Glomerular endothelial cell (primary cell): ENCODE measurements around the genes WIPF3 and MTURN.

DNA sequence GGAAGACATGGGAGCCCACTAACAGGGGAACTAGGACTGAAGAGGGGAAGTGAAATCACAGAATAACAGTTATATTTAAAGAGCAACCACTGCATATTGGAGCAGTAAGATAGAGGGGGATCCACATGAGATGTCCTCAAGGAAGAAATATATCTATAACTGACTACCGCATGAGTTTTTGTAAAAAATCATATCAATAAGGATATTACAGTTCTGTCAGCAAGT, 10.4 kb downstream of the CPVL start:
- RAMPAGE, long total RNA, result no peak

GRCh38 chr7:29189640-29190320, 4.8 kb upstream of the CHN2 start:
- RAMPAGE, long total RNA, result no peak

GRCh38 chr7:29193187-29193478, 1.4 kb upstream of the CHN2 start:
- RAMPAGE, long total RNA, result no peak

DNA sequence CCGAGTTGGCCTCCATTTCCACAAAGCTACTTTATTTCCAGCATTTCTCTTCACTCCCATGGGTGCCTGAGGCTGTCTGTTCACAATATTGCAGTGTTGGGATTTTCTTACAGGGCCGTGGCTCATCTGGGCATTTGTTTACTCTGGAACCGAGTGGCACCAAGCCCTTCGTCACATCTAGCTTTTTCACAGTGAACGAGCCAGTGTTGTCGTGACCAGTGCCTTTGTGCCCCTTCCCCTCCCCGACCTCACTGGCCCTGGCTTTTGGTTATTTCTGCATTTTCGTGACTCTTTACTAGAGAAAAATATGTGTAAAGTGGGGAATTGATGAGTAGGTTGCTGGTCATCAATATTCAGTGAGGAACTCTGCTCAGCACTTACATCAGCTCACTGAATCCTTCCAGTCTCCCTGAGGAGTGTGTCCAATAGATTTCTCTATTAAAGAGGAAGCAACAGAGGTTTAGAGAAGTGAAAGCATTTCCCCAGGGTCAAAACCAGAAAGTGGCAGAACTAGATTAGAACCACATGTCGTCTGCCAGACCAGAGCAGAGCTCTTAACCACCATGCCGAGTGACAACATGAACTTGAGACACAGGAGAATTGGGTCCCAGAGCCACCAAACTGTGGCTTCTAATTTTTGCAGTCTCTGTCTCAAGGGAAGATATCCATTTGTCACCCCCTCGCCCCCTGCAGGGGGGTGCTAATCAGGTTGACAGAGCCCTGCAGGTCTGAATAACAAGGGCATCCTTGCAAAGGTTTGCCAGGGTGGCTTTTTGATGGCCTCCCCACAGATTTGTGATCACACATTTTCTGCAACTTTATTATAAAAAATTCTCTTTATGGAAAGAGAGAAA, 125.3 kb downstream of the CHN2 start:
- RAMPAGE, long total RNA, result no peak

DNA sequence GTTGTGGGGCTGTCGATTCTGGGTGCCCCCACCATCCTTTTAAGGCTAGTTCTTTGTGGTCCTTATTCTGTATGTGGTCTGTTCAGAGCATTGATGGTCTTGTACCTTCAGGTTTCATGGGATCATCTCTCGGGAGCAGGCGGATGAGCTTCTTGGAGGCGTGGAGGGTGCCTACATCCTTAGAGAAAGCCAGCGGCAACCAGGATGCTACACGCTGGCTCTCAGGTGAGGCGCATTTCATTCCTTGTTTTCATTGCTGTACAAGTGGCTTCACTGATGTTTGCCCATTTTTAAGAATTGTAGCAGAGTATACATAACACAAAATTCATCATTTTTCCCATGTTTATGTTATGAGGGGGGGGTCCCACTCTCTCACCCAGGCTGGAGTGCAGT, 165.4 kb upstream of the PRR15 start:
- RAMPAGE, long total RNA, result no peak

DNA sequence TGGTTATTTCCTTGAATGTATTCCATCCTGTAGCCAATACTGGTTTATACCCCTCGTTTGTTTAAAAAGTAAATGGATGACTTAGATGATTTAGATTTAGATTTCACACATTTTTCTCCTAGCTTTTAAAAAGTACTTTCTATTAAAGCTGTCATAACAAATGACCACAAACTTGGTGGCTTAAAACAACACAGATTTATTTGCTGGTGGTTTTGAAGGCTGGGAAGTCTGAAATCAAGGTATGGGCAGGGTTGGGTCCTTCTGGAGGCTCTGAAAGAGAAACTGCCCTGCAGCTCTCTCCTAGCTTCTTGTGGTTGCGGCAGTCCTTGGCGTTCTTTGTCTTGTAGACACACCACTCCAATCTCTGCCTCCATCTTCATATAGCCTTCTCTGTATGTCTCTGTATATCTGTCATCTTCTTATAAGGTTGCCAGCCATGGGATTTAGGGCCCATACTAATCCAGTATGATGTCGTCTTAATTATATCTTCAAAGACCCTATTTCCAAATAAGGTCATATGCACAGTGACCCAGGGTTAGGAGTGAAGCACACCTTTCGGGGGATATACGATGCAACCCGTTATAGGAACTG, 79.4 kb upstream of the PRR15 start:
- RAMPAGE, long total RNA, result no peak

GRCh38 chr7:29488778-29489473, 74.7 kb upstream of the PRR15 start:
- RAMPAGE, long total RNA, result no peak

DNA sequence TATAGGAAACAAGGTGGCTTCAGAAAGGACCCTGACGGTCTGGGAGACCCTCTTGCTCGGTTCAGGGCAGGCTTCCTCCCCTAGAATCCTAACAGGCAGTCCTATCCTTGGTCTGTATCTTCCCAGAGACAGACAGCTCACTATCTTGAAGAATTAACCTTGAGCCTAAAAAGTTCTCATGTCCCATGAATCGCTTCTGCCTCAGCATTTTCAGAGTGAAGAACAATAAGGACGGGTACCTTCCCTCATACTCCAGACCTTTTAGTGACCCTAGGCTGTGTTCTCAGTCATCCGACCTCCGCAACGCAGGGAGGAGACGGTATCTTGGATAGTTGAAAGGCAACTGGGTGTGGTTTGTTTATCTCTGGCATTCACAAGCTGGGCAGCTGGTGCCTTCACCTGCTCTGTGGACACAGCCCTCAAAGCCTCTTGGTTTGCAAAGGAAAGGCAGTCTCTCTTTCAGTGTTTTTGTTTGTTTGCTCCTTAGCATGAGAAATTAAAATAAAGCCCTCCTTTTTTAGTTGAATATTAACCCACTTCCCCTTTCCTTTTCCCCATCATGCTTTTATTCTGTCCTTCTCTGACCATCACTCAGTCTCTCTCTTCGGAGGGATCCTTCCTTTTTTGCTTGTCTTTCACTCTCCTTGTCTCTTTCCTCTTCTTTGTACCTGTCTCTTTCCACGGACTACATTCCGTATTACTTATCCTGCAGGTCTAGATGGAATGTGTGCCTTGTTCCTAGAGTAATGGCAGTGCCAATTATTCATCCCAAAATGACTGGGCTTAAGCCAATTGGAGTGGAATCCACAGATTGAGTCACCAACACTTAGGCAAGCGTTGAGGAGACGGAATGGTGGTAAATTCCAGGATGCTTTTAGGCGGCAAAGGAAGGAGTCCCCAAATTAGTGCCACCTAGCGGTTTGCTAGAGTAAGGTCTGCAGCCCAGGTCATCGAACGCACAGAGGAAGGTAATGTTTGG, 45.7 kb downstream of the PRR15 start:
- RAMPAGE, long total RNA, result no peak

GRCh38 chr7:29805858-29806592, at the start of gene WIPF3:
WIPF3 (plus strand) TSS chr7:29806508.
- RAMPAGE, long total RNA, result no peak

GRCh38 chr7:29809199-29809478, 2.8 kb downstream of the WIPF3 start:
- RAMPAGE, long total RNA, result no peak

DNA sequence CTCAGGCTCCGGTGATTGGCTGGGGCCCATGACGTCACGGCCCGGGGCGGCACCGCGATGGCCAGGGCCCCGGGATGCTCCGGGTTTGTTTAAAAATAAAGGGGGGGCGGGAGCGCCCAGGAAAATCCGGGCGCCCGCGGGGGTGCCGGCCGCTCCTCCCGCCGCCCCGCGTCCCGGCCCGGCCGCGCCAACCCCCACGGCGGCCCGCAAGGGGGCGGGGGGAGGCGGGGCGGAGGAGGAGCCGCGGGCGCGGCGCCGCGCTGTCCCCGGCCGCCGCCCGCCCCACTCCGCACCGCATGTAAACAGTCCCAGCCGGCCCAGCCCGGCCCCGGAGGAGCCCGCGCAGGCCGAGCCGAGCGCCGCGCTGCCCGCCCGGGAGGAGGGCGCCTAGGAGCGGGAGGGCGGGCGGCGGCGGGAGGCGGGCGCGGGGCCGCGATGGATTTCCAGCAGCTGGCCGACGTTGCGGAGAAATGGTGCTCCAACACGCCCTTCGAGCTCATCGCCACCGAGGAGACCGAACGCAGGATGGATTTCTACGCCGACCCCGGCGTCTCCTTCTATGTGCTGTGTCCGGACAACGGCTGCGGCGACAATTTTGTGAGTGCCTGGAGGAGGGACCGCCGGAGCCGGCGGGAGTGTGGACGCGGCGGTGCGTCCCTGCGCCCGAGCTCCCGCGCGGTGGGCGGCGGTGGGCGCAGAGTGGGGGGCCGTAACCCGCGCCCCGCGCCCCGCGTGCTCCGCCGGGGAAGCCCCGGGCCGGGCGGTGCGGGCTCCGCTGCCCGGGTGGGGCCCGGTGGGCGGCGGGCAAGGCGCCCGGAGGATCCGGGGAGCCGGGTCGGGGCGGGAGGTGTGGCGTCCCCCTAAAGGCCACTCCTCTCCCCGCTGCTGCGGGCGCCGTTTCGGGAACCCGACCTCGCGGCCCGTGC, at the start of gene MTURN:
MTURN (plus strand) TSS at position 285 of the 926 bp plus-strand sequence.
- RAMPAGE, long total RNA, result no peak

- RAMPAGE, long total RNA, result no peak
These were observed 1.1 kb downstream of the MTURN start for GRCh38 chr7:30135810-30136326.

DNA sequence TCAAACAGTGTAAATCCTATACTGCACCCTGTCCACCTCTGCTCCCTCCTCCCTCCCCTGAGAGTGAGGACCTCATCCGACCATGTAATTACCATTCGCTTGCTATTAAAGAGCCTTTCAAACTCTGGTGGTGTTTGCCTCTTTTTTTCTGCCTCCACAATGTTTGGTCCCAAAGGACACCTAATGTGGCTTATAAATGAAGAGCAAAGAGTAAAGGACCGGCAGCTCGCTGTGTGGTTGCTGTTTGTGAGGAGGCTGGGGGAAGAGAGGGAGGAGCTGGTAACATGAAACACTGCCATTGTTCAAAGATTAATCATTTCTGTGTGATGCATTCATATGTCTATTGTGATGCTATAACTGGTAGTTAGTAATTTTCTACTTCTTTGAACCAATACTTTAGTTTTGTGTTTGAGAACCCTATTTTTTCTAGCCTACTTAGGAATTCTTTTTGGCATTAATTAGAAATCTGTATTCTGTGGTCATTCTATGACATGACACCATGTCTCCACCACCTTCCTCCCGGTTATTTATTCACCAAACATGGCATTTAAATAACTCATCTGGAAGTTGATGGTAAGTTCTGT, 27.9 kb downstream of the MTURN start:
- RAMPAGE, long total RNA, result no peak

GRCh38 chr7:30263055-30263710, 21.2 kb upstream of the ZNRF2 start:
- RAMPAGE, long total RNA, result no peak

GRCh38 chr7:30290873-30291490, 6.6 kb downstream of the ZNRF2 start:
- RAMPAGE, long total RNA, result no peak

DNA sequence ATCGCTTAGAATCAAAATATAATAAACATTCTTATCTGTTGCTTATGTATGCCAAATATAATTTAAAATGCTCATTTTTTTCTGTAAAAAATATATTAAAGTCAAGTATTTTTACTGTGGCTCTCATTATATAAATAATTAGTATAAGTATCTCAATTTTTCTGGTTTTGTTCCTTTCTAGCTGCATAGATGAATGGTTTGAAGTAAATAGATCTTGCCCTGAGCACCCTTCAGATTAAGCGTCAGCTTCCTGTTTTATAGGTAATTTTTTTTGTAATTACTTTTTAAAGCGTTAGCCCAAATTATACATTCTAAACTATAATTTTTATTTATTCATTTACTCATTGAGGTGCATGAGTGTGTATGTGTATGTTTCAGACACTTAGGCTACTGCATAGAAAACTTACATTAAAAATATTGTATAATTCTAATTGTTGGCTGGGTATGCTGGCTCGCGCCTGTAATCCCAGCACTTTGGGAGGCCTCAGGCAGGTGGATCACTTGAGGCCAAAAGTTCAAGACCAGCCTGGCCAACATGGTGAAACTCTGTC, 77.9 kb downstream of the ZNRF2 start:
- RAMPAGE, long total RNA, result no peak

- RAMPAGE, long total RNA, result no peak
These were observed 90.4 kb downstream of the ZNRF2 start for GRCh38 chr7:30374805-30375258.

DNA sequence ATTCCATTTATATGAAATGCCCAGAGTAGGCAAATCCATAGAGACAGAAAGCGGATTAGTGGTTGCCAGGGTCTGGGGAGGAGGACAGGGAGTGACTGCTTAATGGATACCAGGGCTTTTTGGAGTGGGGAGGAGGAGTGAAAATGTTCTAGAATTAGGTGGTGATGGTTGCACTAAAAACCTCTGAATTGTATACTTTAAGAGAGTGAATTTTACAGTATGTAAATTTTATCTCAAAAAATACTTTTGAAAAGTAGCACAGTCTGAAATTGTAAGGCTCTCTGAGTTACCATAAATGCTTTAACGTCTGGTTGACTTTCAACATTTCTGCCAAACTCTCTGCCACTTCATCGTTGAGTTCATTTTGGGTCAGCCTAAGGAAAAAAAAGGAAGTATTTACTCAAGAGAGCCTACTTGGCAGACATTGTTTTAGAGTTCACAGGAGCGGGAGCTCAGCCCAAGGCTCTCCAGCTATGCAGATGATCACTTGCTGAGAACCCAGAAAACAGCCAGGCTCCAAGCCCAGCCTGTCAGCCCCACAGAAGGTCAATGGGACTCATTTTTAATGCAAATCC, 45.7 kb downstream of the NOD1 start:
- RAMPAGE, long total RNA, result no peak

GRCh38 chr7:30706960-30707409, 24.7 kb upstream of the CRHR2 start:
- RAMPAGE, long total RNA, result no peak

- RAMPAGE, long total RNA, result no peak
These were observed 8.5 kb downstream of the AQP1 start for GRCh38 chr7:30919901-30920779.